Subcutaneous preadipocyte (primary cell): Measurements from ENCODE around the genes FAM72D, NBPF20 and RNF115.

DNA sequence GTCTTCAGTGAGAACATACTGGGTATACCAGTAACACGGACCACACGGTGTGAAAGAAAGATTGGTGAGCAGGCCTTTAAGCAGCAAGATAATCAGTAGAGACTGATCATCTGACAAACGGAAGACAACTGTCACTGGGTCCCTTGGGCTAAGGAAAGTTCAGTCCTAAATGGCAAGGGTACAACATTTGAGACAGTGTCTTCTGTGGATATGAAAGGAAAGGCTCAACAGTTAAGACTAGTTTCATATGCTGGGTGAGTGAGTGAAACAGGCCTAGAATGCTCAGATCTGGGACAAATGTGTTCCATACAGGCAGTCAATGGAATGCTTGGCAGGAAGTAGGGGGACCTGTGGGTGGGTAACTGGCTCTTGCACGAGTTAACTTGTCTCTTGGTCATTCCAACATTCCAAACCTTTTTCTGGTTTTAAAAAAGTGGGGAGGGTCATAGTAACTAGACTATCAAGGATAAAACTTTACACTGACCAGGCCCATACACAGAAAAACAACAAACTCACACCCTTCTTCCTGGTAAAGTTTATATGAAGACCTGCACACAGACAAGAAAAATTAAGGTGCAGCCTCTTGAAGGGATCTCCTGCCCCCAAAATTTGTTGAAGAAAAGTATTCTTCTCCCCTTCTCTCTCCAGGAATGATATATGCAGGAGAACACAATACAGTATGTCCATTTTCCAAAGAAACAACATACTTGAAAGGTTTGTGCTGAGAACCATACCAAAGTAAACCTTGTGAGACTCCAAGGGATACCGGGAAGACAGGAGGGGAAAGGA is 17.8 kb upstream of the ADAM30 start:
- CAGE, long polyA plus RNA: no peak

GRCh38 chr1:120432912-120433811 is 18.3 kb downstream of the NBPF8 start:
- CAGE, long polyA plus RNA: no peak

GRCh38 chr1:120460233-120460805 is 45.5 kb downstream of the NBPF8 start:
- CAGE, long polyA plus RNA: no peak

DNA sequence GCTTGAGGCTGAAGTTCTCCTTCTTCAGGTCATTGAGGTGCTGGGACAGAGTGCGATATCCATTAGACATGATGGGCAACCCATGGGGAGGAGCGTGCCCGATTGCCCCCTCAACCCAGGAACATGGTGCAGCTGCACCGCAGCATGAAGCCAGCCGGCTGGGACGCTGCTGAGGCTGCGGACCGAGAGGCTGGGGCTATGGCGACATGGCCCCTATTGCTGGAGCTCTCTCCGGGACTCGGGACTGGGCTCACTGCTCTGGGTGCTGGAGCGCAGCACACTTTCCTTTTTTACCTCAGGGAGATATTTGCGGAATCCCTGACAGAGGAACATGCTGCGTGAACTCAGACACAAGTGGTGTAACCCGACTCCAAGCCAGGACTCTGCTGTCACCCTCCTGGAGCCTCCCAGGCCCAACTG is 103.3 kb upstream of the NOTCH2NLR start:
- CAGE, long polyA plus RNA: no peak

DNA sequence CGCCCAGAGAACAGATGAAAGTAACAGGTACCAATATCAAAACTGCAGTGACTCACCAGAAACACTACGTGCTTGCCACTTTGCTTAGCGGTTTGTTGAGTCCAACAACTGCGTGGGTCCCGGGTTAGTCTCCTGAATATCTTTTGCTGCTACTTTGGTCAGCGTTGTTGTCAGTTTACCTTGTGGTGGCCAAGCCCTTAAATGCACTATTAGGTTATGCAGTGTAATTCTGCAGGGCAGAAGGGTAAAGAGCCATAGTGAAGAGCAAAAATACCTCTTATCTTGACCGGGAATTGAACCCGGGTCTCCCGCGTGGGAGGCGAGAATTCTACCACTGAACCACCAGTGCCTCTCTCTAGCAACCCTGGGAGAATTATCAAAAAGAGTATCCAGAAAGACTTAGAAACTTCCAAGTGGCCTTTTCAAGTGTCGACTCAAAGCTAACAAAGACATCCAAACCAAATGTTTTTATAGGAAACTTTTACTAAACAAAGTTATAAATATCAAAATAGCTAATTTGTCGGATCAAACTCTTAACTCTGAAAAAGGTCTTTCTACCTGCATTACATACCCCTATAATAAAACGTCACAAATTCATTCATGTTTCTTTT is 127.1 kb downstream of the PPIAL4A start:
- CAGE, long polyA plus RNA: no peak

DNA sequence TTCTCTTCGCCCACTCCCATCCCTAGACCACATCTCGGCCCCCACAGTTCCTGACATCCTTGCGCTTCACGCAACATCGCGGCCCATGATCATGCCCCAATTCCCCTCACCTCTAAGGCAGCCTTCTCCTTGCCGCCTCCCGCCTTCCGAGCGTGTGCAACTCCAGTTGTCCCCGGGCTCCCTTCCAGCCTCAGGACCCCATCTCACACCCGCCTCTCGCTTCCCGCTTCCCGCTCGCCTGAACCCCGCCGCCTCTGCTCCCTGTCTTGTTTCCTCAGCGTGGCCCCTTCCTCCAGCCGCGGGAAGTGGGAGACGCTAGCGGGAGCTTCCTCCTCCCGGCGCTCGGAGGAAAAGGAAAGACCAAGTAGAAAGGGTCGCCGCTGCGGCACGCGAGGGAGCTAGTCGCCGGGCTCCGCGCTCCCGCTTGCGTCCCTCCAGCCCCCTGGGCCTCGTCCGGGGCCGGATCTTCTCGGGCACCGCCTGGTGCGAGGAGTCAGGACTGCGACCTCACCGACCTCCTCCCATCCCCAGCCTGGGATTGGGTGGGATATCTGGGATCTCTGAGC is 924 bp downstream of the SRGAP2C start:
- CAGE, long polyA plus RNA: no peak

DNA sequence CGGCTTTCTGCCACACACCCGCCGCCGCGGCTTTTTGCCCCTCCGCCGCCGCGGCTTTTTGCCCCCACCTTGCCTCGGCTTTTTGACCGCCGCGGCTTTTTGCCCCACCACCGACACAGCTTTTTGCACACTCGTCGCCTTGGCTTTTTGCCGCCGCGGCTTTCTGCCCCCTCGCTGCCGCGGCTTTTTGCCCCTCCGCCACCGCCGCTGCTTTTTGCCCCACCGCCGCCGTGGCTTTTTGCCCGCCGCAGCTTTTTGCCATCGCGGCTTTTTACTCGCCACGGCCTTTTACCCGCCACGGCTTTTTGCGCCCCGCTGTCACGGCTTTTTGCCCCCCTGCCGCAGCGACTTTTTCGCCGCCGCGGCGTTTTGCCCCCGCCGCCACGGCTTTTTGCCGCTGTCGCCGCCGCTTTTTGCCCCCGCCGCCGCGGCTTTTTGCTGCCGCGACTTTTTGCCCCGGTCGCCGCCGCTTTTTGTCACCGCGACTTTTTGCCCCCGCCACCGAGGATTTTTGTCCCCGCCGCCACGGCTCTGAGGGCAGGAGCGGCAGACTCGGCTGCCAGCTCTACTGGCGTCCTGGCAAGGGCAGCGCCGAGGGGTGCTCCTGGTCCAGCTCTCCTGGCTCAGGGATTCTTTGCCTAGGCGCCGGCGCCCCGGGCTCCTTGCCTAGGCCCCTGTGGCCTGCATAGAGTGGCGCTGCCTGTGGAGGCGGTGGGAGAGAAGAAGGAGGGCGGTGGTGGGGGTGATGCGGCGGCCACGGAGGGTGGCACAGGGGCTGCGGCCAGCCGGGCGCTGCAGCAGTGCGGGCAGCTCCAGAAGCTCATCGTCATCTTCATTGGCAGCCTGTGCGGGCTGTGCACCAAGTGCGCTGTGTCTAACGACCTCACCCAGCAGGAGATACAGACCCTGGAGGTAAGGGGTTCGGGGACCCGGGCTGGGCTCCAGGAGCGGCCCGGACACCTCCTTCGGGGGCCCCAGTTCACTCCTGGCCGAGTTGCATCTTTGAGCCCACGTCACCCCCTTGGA is 211.9 kb downstream of the SRGAP2C start:
- CAGE, long polyA plus RNA: no peak

DNA sequence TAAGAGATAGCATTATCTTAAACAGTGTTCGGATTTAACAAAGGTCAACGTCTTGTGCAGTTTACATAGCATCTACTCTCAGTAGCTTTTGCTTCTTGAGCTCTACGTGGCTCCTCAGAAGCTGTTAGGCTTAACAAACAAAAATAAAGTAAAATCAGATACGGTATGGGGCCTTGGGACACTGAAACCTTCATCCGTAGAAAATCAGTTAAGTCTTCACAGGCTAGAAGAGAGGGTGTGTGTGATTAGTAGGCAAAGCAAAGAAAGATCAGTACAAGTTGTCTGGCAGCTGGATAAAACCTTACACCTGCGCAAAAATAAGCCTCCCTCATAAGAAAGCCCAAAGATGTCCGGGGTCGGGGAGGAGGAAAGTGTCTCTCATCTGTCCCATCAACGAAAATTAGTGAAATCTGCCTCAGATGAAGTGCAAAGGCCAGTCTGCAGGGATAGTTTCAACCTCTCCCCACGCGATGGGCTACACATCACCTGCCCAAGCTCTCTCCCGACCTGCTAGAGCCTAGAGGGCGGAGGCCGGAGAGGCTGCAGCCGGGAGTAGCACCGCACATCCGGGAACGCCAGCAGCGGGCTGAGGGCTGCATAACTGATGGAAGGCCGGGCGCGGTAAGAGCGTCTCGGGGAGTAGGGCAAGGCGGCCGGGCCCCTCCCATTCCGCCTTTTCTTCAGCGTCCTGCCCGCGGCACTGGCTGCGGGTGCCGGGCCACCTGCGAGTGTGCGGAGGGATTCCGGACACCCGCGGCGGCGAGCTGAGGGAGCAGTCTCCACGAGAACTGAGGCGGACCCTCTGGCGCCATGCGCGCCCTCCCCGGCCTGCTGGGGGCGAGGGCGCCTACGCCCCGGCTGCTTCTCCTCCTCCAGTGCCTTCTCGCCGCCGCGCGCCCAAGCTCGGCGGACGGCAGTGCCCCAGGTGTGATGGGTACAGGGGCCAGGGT is 334.0 kb downstream of the SRGAP2C start:
- CAGE, long polyA plus RNA: no peak

GRCh38 chr1:121521967-121522246 is 337.1 kb downstream of the SRGAP2C start:
- CAGE, long polyA plus RNA: no peak

GRCh38 chr1:143735789-143736914 is 169.6 kb downstream of the H3-7 start:
- CAGE, long polyA plus RNA: no peak

DNA sequence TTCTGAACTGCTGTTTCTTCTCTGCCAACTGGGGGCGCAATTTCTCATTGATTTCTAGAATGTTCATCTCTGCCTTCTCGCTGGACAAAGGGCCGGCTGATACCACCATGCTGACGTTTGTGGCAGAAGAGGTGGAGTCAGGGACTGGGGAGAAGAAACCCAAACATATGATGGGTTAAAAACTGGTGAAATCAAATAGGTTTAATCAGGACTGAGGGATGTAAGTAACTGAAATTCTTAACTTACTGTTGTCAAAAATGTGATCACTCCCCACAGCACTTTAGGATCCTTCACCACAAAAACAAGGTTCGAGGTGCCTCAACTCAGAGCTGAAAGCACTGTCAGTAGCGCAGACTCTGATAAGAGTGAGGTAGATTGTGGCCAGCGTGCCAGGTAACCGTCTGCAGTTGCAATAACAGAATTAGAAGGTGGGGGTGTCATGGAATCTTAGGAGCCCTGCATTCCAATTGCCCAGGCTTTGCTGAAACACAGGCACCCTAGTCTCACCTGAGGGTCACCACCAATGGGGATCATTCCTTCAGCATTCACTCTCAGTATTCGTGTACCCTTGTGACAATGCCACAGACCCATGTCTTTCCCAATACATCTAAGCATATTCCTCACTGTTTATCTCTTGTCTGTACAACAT is 21.4 kb downstream of the NBPF15 start:
- CAGE, long polyA plus RNA: no peak

DNA sequence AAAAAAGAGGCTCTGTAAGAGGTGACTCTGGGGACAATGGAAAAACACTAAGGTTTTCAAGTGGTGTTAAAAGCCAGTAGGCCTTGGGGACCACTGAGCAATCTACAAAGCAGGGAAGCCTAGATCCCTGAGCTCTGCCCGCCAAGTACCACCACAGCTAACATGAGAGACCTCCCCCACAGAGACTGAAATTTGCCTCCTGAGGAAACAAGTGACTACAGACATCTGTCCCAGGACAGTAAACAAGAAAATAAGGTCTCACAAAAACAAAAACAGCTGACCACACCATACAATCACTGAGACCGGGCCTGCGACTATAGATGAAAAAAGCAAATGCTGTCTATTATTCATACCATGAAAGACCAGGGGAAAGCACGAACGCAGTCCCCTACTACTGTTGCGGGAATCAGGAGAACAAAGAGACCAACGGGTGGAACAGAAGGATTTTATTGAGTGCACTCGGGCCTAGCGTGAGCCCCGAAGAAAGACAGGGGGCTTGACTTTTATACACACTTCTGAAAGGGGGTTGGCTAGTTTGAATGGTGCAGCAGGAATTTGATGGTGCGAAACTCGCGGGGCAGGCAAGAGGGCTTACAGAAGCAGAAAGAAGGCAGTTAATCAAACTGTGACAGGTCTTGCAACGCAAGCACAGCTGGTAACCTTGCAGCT is 47.1 kb upstream of the PPIAL4F start:
- CAGE, long polyA plus RNA: no peak

GRCh38 chr1:144567429-144568091 is 25.1 kb upstream of the PPIAL4F start:
- CAGE, long polyA plus RNA: no peak

DNA sequence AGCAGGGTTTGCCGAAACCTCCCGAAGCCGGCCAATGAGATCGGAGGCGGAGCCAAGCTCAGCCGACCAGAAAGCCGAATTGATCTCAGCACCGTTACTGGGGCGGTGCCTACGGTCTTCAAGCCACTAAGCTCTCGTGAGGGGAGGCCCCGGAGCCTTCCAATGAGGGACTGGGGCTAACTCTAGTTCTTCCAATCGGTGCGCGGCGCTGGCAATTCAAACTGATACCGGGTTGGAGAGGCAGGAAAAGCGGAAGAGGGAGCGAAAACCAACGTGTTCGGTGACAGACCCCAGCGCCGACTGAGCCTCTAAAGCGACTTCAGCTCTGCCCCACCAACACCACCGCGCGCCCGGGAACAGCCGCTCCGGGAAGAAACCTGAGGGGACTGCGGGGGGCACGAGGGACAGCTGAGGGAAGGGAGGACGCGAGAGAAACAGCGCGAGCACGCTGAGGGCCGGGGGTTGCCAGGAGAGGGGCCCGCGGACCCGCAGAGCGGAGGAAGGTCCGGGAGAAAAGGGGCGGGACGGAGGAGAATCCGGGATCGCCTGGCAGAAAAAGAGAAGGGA is at the start of gene FAM72D:
Gene FAM72D, plus strand, starts transcription at position 214 of the 567 bp plus-strand sequence.
- CAGE, long polyA plus RNA: no peak

GRCh38 chr1:145156741-145157274 is 61.0 kb downstream of the FAM72D start:
- CAGE, long polyA plus RNA: no peak

GRCh38 chr1:145160970-145161357 is 65.2 kb downstream of the FAM72D start:
- CAGE, long polyA plus RNA: no peak

- CAGE, long polyA plus RNA: no peak
Observed at GRCh38 chr1:145280568-145281943, 39.1 kb upstream of the PPIAL4D start.

DNA sequence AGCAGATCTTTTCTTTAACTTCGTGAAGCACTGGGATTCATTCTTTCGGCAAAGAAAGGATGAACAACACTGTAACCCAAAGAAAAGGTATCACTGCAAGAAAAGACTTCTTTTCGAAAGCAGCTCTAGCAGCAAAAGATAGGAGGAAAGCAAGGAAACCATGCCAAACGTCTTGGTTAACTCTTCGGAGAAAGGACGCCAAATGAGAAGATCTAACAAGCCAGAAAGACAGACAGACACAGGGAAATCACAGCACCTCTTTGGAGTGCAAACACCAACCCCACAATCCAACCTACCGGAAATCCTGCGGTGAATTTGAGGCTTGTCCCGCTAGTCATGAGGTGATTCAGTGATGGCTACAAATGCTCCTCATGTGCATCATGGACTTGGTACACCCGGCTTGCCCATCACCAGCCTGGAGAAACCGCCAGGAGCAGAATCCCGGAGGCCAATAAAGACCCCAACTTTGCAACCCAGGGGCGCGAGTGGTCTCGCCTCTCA is 869 bp downstream of the NBPF20 start:
- CAGE, long polyA plus RNA: no peak

GRCh38 chr1:145425172-145426078 is at the start of gene NBPF20:
Gene NBPF20, minus strand, starts transcription at chr1:145425603.
- CAGE, long polyA plus RNA: no peak

DNA sequence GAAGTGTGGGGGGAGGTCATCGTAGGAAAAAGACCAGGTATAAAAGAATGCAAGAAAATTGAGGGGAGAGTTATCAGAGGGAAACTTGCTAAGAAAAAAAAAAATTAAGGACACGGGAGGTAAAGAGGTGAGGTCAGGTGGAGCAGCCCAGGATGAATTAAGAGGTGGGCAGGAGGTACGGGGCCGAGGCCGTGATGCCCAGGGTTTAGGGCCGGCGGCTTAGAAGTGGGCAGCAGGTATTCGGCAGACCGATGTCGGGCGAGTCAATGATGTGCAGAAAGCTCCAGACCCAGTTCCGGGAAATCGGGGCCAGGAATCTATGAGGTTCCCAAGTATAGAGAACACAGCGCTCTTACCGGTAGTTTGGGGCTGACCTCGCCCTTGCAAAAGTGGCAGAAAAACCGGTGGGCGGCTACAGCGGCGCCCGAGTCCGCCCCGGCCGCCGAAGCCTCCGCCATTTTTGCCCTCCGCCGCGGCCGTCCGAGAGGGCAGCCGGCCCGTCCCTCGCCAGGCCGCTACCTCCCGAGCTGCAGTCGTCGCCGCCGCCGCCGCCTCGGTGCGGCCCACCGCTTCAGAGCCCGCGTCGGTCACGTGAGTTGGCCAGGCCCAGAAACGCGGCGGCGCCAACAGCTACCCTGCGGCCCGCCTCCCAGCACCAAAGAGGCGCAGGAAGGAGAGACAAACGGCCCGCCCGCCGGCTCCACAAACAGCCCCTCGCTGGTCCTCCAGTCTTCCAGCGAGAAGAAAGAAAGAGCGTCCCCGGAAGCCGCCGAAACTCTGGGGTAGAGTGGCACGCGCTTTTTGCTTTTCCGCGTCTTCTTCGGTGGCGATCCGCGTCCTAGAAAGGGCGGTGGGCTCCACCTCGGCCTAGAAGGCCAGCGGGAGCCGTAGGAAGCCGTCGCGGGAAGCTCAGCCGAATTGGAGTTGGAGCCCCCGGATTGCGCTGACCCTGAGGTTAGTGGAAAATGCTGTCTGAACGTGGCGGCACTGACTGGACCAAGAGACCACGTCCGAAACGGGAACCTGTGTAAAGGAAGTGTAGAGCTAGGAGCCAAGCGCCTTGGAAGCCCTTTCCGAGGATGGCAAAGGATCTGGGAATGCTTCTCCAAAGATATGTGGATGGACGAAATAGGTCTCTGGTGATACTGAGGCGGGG is at the start of gene RNF115:
Gene RNF115, minus strand, starts transcription at position 680 of the 1,156 bp plus-strand sequence.
- CAGE, long polyA plus RNA: no peak